Airway epithelial cell (primary cell): ENCODE results near the genes GOLGA7B and R3HCC1L.

GRCh38 chr10:97707299-97707597 is 6.3 kb upstream of the MARVELD1 start:
- RAMPAGE, long total RNA: no peak

- RAMPAGE, long total RNA: no peak
Observed at GRCh38 chr10:97712045-97712646, 1.4 kb upstream of the MARVELD1 start.

GRCh38 chr10:97713914-97714834 is 644 bp downstream of the MARVELD1 start:
- RAMPAGE, long total RNA: no peak

DNA sequence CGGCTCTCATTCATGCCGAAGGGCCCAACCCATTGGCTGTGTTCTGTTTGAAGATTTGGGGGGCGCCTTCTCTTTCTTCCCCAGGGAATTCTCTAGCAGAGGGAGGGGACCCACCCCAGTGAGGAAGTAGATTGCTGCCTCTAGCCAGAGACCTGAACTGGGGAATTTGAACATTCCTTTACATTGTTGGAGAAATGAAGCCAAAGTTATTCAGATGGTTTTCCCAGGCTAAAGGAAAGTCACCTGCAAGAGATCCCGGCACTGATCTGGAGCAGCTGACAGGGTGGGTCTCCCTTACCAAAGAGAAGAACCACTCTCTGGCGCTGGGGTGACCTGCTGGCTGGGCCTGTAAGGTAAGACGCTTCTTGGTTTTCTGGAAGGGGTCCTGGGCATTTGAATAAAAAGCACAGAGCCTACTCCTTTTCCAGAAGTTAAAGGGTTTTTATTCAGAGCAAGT is 2.1 kb downstream of the MARVELD1 start:
- RAMPAGE, long total RNA: no peak

DNA sequence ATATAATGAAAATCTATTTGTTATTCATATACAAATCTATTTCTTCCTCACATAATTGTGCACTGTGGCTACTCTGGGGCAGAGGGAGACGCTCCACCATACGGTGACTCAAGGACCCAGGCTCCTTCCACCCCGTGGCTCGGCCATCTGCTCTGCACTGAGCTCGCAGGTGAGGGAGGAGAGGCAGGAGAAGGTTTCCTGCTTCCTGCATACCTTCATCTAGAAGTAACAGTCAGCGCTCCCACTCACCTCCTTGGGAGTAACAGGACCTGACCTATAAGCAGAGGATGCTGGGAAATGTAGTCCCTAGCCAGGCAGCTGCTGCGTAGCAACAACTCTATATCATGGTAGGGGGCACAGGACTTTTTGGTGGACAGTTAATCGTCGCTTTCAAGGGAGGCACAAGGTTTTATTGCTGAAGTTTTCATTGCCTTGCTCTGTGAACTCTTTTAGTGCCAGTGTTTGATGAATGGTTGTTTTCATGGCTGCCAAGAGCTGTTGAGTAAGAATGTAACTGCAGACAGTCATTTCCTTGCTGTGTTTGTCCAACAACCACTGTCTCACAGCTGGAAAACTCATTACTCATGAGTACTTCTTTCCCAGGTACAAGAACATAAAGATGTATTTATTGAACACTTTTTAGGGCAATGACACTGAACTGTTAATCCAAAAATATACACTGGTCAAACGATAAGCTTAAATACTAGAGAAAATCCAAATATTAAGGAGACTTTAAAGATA is 10.2 kb upstream of the ZFYVE27 start:
- RAMPAGE, long total RNA: no peak

GRCh38 chr10:97849431-97850498 is at the start of gene GOLGA7B:
GOLGA7B (plus strand) TSS chr10:97849843.
- RAMPAGE, long total RNA: no peak

GRCh38 chr10:97926451-97926780 is 76.8 kb downstream of the GOLGA7B start:
- RAMPAGE, long total RNA: no peak

DNA sequence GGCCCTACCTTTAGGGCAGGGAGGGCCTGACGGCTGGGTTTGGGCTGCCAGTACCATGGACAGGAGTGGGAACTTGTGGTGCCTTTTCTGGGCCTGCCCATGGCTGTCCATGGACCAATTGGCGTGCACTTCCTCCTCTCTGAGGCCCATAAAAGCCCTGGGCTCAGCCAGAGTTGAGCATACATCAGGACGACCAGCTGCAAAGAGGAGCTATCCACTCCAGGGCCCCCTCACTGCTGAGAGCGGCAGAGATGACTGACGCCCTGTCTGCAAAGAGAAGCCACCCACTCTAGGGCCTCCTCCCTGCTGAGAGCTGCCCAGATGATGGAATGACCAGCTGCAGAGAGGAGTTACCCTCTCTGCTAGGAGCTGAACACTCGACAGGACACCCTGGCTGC is 30.8 kb downstream of the CRTAC1 start:
- RAMPAGE, long total RNA: no peak

GRCh38 chr10:98134105-98134721 is at the start of gene R3HCC1L:
R3HCC1L (plus strand) TSS chr10:98134657.
- RAMPAGE, long total RNA: start-site peak on the plus strand at chr10:98134654-98134679, 61 and 36 reads in 2 replicates

DNA sequence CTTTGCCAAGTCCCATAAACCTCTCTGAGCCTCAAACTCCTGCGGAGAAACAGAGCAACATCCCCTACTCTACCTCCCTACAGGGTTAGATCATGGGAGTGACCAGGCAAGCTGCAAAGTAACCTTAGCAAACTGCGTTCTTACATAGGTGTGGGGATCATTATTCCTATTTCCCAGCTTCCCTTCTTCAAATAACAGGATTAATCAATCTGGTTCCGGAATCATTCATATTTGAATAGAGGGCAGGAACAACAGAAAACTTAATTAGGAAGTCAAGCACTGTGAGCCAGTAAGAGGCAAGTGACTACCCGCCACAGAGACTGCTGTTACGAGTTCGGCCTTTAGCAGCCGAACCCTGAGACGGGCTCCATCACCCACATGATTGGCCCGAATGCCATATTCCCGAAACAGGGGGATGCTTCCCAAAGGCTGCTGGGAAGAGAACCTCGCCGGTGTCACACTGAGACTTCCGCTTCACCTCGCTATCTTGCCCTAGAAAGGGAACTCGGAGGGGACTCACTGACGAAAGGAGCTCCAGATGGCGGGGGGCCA is 802 bp downstream of the HPS1 start:
- RAMPAGE, long total RNA: no peak

DNA sequence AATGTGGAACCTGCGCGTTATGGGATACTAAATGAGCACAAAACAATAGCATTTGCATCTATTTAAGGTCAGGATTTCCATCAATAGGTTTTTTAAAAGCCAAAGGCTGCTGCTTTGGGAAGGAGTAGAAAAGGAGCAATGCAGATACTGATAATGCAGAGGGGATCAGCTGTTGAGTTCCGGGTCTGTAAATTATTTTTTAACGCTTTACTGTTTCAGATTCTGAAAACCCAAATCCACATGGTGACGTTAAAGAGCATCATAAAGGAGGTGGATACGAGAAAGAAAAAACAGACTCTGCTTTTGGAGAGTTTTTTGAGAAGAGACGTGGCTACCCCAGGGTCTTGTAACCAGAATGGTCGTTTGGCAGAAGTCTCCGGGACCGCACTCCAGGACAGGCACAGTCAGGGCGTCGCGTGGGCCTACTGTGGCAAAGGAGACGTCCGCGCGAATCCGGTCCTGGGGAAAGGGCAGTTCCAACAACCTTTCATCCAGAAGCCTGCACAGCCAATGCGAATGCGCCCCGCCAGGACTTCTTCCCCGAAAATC is 2.2 kb downstream of the HPSE2 start:
- RAMPAGE, long total RNA: no peak

GRCh38 chr10:99357572-99358053 is 28.5 kb downstream of the CNNM1 start:
- RAMPAGE, long total RNA: no peak

GRCh38 chr10:99433379-99433851 is 3.0 kb upstream of the GOT1 start:
- RAMPAGE, long total RNA: no peak

DNA sequence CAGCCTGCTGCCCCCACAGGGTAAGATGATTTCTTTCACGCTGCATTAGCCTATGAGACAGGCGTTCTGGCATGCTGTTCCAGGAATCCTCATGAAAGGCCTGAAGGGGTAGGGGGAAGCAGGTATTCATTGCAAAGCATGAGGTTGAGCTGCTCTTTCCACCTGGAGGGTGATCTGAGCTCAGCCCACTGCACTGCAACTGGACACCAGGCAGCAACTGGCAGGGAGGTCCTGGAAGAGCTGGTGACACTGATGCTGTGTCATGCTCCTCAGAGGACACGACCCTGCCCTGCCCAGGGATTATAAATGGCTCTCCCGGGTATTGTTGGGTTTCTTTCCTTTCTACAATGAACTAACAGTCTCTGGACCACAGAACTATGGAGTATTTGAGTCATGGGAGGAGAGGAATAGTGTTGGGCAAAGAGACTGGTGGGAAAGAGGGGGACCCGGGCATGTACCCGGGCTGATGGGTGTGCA is 24.4 kb downstream of the SLC25A28 start:
- RAMPAGE, long total RNA: no peak

- RAMPAGE, long total RNA: no peak
Observed at GRCh38 chr10:99880176-99880661, 97.8 kb downstream of the ABCC2 start.

- RAMPAGE, long total RNA: no peak
Observed at GRCh38 chr10:99913379-99914399, 96.1 kb downstream of the DNMBP start.

- RAMPAGE, long total RNA: no peak
Observed at GRCh38 chr10:100046013-100046423, 35.7 kb downstream of the CPN1 start.

DNA sequence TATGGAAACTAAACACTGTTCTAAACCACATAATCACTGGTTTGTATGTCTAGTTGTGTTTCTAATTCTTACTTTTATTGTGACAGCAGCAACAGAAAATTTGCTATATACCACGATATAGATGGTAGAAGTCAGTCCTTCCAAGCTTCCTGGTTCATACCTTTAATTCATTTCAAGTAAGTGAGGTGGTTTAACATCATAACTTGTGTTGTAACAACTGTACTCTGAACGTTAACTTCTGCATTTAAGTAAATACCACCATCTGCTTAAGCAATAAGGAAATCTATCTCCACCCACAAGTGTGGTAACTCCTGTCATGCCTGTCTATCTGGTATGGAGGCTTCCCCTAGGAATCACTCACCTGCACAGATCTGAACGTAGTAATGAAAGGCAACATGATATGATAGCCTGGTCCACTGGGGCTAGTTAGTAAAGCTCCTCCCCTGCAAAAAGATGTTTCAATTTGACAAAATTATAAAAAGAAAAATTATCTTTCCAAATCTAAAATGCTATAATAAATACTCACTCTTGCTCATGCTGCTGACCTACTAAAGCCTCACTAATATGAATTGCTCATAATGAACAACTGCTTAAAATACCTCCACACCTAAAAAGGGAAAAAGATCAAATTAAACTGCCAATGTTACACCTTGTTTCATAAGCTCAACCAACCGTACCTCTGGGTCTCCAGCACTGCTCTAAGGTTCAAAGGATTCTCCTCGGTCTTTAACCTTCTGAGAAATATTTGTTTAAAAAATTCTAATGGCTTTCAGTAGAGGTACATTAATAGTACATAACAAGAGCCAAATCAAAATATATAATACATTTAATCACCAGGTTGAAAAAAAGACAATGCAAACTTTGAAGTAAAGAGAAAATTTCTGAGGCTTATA is 2.2 kb downstream of the ERLIN1 start:
- RAMPAGE, long total RNA: no peak

DNA sequence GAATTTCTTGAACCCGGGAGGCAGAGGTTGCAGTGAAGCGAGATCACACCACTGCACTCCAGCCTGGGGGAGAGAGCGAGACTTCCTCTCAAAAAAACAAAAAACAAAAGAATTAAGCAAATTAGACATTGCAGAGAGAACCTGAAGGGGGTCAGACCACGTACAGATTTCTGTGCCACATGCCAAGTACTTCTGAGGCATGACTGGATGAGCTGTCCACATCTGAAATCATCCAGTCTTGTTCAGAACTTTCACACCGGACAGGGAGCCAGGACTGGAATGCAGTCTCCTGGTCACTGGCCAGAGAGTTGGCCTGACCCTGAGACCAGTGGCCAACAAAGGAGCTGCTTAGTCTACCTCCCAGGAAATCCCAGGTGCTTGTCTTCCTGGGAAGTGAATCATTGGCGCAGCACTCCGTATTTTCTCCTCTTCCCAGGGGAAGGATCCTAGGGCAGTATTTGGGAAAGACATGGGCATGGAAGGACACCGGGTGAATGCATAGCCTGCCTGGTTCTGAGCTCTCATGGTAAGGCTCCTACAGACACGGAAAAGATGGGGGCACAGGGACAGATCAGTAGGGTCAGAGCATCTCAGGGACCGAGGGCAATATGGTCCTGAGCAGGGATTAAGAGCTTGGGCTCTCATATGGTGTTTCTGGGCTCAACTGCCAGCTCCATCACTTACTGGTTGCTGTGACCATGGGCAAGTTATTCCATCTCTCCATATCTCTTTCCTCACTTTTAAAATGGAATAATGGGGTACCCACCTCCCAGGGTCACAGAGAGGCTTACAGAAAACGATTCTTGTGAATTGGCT is 1.4 kb upstream of the SCD start:
- RAMPAGE, long total RNA: no peak

DNA sequence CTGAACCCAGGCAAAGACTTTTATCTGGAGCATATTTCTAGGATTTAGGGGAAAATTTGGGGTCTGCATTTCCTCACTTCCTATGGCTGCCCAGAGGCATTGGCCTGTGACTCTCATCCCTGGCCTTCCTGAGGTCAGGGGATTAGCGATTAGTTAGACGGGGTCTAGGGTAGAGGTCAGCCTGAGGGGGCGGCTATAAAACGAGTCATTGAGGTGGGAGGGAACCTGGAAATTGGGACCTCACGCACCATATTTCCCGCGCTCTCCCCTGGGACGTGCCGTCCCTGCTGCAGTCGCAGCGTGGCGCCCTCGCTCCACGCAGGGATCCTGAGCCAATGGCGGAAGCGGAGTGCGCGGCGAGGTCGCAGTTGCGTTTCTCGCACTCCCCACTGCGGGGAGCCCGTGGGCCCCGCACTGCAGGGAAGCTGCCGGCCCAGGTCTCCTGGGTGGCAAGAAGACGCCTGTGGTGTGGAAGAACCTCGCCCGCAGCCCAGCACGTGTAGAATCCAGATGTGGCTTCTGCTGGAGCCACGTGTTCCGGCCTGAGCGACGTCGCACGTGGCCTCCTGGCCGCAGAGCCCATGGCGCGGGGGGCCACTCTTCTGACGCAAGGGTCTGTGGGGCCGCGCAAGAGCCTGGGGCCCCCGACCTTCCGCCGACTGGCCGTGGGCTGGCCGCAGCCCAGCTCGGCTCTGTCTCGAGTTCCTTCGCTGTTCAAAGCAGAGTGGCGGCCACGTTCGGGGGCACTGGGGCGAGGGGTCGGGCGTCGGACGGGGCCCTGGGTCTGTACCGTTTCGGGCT is 26.3 kb downstream of the HIF1AN start:
- RAMPAGE, long total RNA: no peak